Pericardium fibroblast (primary cell): ENCODE data around the genes PRAMEF27, HNRNPCL4 and PDPN.

GRCh38 chr1:12345314-12345852 is 115.6 kb downstream of the VPS13D start:
- RAMPAGE, long total RNA = no peak

DNA sequence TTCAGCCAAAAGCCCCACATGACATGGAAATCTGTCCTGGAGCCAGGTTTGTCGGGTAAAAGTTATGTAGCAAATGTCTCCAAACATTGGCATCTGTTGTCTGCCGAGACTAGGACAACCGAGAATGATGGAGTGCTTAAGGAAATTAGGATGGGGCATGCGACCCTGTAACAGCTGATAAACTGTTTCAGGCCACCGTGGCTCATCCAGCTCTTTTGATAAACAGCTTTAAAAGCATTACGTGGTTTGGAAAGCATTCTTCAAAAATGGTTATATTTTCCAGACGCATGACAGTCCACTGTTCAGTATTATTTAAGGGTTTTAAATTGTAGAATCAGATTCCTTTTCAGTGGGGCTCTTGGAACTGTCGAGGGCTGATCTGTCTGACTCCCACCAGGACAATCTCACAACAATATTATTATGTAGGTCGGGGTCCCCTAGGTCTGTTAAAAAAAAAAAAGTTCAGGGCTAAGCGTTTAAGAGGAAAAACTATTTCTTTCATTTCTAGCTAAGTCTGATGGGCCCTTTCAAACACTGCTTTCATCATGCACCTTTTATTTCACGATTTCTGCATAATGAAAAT is 143.9 kb downstream of the DHRS3 start:
- RAMPAGE, long total RNA = no peak

DNA sequence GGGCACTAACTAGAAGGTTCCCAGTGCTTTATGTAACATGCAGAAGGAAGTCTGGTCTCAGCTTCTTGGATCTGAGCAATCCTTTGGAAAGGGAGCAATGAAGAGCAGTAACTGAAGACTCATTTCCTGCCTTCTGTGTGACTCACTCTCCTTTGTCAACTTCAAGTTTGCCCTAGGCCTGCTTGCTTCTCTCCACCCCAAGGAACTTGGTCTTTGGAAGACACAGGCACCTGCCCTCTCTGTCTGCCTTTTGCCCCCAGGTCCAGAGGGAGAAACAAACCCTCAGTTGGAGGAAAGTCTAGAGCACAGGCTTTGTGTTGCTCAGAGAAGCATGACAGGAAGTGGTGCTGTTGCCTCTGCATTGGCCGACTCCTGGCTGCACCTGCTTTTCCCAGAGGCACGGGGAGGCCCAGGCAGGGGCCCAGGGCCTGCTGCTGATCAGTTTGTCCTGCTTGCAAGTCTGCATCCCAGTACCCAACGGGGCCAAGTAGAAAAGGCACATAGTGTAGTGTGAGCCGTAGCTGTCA is 137.2 kb downstream of the DHRS3 start:
- RAMPAGE, long total RNA = no peak

GRCh38 chr1:12512155-12512500 is 105.9 kb downstream of the DHRS3 start:
- RAMPAGE, long total RNA = no peak

DNA sequence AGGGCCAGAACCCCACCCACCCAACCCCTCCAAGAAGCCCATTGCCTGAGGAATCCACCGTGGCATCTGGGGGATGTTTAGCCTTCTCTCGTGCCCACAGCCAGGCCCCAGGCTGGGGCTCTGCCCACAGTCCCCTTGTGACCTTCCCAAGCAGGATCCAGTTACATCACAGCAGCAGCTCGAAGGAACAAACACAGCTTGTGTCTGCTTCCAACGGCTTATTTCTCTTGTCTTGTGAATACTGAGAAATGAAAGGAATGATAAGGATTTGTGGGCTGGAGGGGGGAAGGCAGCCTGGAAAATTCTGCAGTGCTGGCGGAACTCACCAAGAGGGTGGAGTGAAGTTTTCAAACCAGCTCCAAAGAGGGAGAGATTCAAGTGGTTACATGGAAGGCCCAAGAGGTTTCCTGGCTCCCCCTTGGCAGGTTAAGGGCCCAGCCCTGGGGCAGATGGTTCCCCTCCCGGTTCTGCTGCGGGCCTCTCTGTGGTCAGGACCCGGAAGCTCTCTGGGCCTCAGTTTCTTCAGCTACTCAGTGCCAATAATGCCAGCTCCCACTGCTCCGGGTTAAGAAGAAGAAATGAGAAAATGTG is 61.5 kb downstream of the DHRS3 start:
- RAMPAGE, long total RNA = no peak

DNA sequence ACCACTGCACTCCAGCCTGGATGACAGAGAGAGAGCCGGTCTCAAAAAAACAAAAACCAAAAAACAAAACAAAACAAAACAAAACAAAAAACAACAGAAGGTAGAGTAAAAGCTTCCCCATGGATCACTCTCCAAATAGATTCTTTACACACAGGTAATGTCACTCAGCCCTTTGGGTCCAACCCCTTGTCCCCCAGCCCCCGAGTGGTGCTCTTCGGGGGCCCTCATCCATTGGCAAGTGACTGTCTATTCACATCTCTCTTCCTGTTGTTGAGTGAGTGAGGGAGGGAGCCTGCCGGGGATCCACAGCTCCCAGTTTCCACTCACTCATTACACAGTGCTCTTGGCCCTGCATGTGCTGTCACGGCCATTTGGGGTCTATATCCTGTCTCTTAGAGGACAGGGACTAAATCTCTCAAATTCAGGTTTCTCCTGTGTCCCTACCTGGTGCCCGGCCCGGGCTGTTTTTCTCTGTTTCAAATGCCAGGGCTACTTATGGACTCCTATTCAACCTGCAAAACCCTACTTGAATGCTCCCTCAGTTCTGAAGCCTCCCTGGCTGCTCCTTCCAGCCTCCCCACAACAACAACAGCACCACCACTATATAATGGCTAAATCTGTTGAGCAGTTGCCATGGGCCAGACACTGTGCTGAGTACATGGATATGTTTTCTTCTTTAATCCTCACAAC is 30.2 kb downstream of the DHRS3 start:
- RAMPAGE, long total RNA = no peak

GRCh38 chr1:12601622-12602707 is 16.0 kb downstream of the DHRS3 start:
- RAMPAGE, long total RNA = no peak

DNA sequence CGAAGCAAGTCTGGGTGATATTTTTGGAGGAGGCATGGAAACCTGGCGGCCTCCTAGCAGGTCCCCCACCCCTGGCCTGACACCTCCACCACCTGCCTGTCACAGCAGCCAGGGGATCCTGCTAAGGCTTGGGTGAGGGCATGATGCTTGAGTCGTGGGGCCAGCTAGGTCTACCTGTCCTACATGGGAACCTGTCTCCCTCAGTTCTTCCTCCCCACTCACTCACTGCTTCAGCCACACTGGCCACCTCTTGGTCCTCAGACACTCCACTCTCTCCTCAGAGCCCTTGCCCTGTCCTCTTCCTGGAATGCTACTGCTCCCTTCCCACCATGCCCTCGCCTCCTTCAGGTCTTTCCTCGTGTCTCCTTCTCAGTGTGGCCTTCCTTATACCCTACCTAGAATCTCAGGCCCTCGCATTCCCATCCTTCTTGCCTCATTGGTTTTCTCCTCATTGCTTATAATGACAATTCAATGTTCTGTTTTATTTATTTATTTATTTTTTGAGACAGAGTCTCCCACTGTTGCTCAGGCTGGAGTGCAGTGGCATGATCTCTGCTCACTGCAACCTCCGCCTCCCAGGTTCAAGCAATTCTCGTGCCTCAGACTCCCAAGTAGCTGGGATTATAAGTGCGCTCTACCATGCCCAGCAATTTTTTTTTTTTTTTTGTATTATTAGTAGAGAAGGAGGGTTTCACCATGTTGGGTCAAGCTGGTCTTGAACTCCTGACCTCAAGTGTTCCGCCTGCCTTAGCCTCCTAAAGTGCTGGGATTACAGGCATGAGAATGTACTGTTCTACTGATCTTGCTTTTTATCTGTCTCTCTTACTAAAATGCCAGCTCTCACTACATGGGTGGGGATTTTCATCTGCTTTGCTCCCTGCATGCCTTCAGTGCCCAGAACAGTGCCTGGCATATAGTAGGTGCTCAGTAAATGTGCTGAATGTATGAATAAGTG is 8.1 kb downstream of the DHRS3 start:
- RAMPAGE, long total RNA = no peak

DNA sequence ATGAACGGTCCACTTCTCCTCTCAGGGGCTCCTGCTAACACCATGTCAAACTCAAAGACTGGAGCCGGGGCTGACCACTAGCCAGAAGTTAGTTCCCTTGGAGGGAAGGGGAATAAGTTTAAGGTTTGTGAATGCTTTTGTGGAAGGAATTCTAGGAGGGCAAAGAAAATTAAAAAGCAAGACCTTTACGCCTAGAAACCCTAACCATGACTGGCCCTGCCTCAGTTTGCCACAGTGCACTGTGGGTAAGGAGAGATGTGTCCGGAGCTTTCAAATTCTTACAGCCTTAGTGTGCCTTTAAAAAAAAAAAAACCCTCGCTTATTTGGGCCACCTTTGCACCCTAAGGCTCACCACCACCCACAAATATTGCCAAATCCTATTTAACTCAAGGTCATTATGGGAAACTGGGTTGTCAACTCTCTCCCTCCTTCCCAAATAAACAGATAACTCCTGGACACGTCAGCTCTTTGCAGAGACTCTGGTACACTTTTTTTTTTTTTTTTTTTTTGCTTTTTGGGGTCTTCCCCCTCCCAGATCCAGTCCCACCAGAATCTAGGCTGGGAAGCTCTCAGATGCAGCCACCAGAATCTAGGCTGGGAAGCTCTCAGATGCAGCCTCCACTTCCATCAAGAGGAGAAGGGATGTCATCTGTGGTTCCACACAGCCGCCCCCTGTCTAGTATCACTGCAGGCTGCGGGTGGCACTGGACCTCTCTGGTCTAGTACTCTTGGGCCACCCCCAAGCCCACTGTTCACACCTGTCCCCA is 3.6 kb downstream of the DHRS3 start:
- RAMPAGE, long total RNA = no peak

DNA sequence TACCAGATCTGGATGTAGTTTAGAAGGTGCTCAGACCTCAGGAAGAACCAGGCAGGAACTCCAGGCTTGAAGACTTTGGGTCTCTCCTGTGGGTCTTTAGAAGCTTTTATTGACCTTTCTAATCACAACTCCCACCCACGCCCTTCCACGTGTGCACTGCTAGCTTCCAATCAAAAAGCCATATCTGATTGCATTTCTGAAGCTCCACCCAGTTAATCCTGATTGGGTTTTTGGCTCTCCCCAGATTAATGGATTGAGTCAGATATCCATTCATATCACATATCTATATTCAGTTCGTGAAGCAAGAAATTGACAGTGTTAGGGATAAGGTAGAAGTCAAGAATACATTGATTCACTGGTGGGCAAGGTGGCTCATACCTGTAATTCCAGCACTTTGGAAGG is at the start of gene PRAMEF27:
PRAMEF27 (minus strand) TSS at position 165 of the 402 bp plus-strand sequence.
- RAMPAGE, long total RNA = no peak

DNA sequence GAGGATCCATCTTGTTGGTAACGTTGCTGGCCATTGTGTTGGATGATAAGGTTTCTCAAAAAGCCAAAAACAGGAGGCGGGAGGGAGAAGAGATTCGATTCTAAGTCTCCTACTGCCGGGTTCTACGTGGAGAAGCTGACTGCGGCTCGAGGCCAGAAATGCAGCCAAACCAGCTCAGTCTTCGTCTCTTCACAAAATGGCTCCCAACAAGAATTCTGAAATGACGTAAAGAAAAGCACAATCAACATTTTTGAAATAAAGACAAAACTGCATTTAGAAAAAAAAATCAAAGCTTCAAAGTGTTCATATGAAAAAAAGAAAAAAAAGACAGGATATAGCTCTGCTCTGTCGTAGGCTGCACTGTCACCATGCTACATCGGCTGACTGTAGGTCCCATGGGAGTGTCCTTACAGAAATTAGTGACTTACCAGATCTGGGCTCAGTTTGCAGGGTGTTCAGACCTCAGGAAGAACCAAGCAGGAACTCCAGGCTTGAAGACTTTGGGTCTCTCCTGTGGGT is at the start of gene HNRNPCL4:
HNRNPCL4 (minus strand) TSS at position 198 of the 519 bp plus-strand sequence.
- RAMPAGE, long total RNA = no peak

- RAMPAGE, long total RNA = no peak
Measured at GRCh38 chr1:13535153-13535835, 21.5 kb upstream of the LRRC38 start.

- RAMPAGE, long total RNA = no peak
Measured at GRCh38 chr1:13583336-13584340, at the start of gene PDPN. Gene PDPN, plus strand, starts transcription at chr1:13583832.

GRCh38 chr1:13584341-13584964 is 821 bp downstream of the PDPN start:
- RAMPAGE, long total RNA = no peak

GRCh38 chr1:13702262-13702659 is 2.3 kb downstream of the PRDM2 start:
- RAMPAGE, long total RNA = no peak

GRCh38 chr1:13778161-13778939 is 78.4 kb downstream of the PRDM2 start:
- RAMPAGE, long total RNA = no peak

DNA sequence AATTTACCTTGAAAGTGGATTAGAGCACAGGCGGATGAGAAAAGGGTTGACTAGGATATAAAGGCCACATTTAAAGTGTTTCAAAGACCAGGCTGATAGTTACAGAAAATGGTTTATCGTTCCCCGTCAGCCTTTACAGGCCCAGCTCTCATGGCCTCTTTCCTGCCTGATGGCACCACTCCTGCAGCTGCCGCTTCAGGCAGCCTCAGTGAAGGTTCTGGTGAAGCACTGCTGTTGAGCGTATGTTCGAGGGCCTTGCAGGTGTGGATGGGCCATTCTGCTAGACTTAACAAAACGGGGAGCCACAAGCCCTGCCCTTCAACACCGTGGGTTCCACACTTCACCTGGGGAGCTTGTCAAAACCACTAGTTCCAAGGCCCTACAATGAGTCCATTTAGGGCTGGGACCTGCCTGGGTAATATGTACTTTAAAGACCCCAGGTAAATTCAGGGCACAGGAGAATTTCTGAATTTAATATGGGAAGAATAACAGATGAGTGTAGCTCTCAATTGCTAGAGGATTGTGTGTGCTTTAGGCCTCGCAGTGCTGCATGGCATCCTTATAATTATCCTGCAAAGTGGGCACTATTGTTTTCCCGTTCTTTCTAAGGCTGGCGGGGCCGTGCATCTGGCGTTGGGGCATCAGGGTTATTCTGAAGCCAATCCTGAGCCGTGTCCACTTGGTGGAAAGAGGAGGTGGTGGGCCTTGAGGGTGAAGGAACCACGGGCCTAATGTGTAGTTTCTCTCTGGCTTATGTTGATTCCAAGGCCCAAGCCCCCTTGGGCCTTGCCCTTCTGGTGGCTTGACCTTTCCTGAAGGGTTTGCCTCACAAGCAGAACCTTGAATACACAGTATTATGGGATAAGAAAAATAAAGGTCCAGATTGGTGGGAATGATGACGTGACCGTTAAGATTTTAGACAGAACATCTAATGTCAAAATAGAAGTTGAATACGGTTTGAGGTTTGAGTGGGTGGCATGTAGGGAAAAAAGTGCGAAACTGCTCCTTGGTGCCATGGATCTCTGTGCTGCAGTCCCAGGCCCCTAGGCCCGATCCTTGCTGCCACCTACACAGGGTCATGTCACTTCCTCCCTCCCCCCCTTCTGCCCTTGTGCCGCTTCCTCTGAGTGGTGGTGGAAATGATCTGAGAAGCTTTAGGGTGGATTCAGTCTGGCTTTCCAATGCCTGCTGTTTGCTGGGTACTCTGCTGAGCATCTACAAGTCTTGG is 90.2 kb downstream of the PRDM2 start:
- RAMPAGE, long total RNA = no peak

GRCh38 chr1:13800221-13800638 is 100.2 kb downstream of the PRDM2 start:
- RAMPAGE, long total RNA = no peak

- RAMPAGE, long total RNA = no peak
Measured at GRCh38 chr1:14089719-14090174, 389.8 kb downstream of the PRDM2 start.

- RAMPAGE, long total RNA = no peak
Measured at GRCh38 chr1:14123267-14123624, 423.3 kb downstream of the PRDM2 start.